Neural crest cell (in vitro differentiated cells): ENCODE measurements around a stretch of chr16.

DNA sequence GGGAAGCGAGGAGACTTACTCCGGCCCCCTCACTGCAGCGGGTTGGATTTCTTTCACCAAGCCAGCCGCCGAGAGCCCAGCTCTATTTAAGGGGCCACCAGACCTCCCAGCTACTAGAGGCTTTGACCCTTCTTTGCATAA, 9.4 kb upstream of the NOMO2 start:
- PRO-cap: unidirectional peak, minus-strand start at position 84 of the sequence

GRCh38 chr16:18835746-18836862, 34.8 kb upstream of the ARL6IP1 start:
- PRO-cap: no peak

DNA sequence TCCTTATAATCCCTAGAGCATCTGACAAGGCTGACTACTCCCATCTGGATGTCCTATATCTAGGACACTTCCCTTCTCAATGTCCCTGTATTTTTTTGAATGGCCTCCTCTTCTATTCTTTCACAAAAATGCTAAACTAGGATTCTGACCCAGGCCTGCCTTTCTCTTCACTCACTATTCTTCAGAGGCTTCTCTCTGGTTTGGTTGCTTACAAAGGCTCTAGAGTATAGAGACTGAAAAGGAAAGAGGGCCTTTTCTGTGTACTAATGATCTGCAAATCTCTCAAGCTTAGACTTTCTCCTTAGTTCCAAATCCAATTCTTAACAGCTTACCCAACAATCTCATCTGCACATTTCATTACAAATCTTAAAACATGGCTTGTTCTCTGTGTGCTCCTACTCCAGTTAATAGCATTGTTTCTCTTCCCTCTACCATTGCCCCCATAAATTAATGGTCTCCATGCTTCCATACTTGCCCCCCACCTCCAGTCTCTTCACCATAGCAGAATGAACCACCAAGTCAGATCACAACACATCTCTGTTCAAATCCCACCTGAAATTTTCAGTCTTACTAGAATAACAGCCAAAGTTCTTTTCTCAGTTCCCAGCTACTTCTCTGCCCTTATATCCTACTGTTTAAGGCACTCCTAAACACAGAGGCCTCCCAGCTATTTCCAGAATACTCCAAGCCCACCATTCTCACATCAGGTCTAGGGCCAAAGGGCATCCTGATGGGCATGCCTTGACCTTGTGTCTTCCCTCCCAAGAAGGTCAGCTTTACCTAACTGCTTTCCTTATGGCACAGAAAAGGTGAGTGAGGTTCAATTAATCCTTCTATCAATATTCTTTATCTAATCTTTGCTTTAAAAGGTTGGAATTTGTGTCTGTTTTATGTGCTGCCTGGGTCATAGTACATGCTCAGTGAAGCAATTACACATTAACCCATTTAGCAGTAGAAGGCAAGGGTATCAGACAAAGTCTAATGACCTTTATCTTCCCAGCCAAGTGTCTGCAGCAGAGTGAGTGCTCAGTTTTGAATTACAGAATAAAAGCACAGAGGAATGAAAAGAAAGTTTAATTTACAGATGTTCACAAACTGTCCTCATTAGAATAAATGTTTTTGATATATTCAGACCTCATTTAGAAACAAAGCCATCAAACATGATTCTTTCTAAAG, 61.2 kb upstream of the ARL6IP1 start:
- PRO-cap: no peak

DNA sequence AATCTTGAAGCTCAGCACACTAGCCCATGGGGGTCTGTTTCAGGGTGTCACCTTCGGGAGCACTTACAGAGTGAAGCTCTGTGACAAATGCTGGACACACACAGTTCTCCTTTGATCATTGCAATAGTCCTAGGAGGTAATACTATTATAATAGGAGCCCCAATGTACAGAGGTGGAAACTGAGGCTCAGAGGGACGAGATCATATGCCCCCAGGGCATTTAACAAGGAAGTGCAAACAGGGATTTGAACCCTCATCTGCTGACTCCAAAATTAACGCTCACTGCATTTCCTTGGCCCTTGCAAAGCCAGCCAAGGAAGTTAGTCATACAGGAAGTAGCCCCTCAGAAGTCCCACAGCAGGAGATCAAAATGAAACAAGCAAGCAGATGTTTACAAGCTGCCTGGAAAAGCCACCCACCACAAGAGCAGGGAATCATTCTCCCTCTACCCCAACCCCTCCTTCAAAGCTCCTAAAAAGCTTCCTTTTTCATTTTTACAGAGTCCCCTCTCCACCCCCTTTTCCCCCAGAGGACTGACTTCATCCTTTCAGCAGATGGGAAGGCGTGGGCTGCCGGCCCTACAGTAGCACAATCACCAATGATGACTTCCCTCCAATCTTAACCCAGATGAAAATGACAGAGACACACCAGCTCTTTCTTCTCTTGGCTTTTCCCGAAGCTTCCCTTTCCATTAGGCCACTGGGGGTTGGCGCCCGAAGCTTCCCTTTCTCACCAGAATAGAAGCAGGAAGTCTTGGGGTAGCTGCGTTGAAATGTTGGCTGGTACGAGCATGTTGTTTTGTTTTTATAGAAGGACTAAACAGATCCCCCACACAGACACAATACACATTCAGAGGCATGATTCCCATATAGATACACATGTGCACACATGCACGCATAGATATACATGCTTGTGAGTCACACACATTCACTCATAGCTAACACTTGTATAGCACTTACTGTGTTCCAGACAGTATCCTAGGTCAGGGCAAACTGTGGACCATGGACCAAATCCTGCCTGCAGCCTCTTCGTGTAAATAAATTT, 17.2 kb downstream of the ITPRIPL2 start:
- PRO-cap: bidirectional peak, plus-strand start at position 734 of the sequence, minus-strand start at position 602 of the sequence

DNA sequence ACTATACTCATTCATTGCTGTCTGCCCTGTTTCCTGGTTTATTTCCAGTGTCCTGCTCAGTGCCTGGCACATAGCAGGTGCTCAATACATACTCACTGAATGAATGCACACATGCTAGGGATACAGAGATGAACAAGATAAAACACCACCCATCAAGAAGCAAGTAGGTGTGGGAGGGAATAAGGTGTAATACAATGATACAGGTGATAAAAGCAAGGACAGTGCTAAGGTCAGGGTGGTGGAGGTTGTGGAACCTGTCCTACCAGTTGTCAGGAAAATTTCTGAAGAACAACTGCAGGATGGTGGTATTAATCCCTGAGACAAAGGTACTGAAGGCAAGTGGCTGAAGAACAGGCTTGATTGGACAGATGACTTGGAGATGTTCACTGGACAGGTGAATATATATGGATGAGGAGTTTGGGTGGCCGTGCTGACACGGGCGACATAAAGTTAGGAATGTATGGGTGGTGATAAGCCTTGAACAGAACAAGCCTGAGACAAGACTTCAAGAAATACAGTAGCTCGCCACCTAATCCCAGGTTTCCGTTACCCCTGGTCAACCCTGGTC, 1.8 kb downstream of the KNOP1 start:
- PRO-cap: no peak

DNA sequence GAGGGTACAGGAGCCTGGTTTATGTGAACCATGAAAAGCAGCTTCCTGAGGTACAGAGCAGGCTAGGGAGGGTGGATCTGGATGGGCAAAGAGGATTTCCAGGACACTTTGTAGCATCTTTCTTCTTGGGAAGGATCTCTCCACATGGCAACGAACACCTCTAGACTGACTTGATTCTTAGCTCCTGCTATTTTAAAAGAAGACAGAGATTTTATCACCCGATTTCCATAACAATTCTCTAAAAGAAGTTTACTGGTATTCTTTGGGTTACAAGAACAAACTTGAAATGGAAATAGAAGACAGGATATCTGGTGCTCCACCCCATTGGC, 43.3 kb downstream of the IQCK start:
- PRO-cap: no peak

DNA sequence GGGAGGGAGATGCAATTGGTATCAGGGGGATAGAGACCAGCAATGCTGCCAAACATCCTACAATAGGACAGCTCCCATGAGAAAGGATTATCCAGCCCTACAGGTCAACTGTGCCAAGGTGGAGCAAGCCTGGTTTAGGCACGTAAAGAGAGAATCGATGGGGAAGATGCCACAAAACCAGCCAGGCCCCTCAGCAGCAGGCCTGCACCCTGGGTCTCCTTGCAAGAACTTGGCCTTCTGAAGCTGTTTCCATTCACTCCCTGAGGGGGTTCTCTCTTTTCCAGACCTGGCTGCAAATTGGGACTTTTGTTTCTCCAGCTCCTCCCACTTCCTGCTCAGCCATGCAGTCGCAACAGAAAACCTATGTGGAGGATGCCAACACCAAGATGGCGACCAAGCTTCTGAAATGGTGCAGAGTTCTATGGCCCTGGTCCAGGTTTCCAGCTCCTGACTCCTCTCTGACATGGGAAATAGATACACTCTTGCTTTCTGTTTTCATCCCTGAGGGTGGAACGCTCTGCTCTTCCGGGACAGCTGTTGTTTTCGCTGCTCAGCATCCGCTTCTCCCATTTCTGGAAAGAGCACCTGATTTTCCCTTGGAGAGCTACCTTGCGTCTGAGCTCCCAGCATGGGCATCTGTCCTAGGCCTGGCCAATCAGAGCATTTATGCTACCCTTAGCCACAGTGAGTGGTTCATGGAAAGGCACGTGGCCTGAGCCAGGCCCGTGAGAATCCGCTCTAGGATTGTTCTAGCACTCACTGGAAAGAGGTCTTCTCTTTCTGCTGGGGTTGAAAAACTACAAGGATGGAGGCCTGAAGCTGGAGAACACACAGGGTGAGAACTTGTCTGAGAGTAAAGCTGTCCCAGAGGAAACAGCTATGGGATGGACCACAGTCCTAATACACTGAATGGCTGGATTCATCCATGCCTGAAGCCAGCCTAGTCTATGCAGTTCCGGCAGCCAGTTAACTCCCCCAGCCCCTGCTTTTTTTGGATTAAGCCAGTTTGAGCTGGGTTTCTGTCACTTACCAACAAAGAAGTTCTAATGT, 8.1 kb downstream of the GPRC5B start:
- PRO-cap: no peak

GRCh38 chr16:20675603-20676312, 21.7 kb downstream of the ACSM1 start:
- PRO-cap: no peak

DNA sequence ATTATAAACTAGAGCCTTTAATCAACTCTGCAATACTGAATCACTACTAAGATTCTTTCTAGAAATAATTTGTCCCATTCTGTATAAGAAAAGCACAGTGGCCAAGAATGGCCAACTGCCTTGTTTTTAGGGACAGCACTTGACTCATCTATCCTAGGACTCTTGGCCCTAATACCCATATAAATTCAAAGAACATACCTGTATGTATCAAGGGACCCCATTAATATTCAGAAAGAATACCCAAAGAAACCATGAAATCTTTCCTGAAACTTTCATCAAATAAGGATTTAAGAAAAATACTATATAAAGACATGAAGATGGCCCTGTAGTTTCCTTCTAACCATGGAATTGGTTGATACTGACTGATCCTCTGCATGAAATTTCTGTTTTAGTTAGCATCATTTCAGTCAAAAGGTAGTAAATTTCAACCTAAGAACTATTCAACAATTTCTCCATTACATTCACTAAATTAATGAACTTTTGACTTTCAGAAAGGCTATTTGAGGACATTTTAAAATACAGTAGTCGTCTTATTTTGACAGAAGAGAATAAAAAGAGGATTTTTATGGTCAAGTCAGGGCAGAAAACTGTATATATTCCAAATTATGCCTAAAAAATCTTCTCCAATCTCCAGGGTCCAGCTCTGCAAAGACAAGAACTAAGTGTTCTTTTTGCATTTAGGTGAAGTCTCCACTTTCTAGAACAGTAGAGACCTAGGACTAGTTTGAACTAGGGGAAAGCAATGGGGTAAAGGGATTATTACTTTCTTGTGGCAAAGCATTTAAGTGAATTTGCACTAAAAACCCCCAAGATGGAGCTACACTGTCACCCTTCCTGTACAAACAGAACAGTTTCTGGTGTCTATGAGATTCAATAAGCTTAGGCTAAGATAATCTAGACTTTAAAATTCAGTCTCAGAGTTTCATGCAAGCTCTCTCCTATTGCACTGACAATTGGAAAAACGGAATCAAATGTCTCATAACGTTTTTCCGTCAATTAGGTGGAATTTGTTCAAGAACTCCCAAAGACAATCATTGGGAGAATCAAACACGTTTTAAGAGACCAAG, 9.4 kb downstream of the THUMPD1 start:
- PRO-cap: no peak

GRCh38 chr16:20803398-20804169, 2.7 kb downstream of the ERI2 start:
- PRO-cap: no peak

DNA sequence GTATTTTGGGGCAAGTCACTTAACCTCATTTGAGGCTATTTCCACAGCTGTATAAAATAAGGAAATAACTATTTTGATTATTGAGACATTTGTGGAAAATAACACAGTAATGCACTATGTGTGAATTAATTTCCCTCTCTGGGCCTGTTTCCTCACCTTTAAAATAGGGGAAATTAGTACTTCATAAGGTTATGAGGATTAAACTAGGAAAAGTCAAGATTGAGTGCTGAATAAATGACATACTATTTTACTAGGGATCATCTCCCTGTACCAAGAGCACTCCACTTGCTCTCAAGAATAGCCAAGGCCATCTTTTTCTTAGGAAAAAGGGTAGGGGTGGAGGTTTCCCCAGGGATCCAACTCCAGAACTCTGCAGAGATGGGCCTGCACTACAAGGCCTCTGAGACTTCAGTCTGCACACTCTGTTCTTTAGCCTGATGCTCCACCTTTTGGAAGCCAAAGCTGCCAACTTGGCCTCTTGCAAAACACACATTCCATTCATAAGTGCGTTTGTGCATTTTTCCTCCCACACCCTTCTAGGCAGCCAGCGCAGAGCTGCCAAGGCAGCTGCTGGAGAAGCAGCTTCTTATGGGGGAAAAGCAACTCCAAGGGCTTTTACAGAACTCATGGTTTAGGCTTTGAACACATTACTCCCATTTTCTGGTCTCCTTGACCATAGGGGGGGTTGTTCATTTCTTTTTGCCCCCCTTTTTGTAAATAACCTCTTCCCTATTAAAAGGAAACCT, 45.2 kb downstream of the REXO5 start:
- PRO-cap: no peak

DNA sequence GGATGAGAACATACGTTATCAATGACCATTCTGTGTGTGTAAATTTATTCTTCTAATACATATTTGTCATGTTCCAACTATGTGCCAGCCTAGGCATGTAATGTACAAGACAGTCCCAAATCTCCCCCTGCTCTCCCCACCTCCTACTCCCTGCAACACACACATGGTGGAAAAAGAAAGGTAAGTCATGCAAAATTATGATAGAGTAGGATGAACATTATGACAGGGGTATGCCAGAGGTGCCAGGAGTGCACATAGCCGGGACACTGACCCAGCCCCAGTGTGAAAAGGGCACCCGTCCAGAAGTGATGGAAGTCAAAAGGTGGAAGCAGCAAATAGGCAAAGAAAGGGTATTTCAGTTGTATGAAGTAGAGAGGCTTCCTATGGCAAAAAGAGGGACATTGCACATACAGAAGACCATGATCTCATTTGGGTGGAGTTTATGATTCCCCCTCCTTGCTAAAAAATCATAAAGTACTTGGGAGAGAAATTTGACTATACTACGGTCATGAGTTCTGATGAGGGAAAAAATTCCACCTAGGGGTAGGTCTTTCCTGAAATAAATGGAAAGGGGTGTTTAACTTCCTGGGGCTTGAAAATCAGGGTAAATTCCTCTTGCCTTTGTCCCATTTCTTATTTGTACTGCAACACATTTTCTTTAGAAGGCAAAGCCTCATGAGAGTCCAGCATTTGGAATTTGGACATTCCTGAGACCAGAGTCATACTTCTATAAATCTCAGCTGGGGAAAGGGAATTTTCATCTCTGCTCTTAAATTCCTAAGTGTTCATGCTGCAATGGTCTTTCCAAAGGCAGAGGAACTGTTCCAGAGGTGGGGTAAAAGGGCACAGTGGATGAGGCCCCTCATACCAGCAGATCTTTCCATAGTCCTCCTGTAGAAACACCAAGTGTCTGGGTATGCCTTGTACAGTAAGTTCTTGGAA, 5.6 kb downstream of the LYRM1 start:
- PRO-cap: no peak

GRCh38 chr16:20918714-20919271, 18.2 kb downstream of the LYRM1 start:
- PRO-cap: no peak

- PRO-cap: no peak
Observed at GRCh38 chr16:21100410-21100801, 50.2 kb downstream of the DNAH3 start.

- PRO-cap: bidirectional peak, plus-strand start at chr16:21509276, minus-strand start at chr16:21509207
Observed at GRCh38 chr16:21508949-21509521, 90.3 kb upstream of the METTL9 start.

DNA sequence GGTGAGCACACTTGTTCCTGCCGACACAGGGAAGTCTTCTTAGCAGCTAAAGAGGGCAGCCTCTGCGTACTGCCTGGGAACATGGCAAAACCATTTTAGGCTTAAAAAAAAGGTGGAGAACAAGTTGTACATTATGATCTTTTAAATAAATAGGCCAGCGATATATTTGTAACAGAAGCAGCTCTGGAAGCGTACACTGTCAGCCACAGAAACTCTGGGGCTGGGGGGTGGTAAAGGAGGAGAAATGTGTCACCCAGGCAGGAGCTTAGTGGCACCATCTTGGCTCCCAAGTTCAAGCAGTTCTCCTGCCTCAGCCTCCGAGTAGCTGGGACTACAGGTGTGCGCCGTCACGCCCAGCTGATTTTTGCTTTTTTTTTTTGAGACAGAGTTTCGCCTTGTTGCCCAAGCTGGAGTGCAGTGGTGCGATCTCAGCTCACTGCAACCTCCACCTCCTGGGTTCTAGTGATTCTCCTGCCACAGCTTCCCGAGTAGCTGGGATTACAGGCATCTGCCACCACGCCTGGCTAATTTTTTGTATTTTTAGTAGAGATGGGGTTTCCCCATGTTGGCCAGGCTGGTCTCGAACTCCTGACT, 82.2 kb upstream of the METTL9 start:
- PRO-cap: no peak

DNA sequence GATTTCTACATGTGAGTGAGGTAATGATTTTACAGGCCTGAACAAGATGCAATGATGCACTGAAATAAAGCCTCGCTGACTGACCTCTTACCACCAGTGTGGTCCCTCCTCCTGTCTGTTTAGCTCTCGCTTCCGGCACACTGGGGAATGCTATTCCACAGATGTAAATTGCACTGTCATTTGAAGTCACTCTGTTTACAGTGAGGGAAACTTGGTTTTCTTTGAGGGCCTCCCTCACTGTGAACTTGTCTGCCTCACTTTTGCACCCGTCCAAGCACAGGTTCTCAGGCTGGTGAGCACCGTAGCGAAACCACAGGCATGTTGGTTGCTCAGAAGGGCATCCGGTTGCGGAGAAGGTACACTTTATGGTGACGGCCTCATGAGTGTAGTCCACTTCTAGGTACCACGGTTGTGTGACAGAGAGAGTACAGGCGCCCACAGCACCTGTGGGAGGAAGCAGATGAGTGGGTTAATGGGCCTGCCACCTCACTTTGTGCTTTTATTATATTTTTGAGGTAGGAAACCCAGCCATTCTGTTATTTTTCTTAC, 5.3 kb downstream of the IGSF6 start:
- PRO-cap: no peak

GRCh38 chr16:21790526-21790844, 67.1 kb downstream of the NPIPB4 start:
- PRO-cap: no peak

DNA sequence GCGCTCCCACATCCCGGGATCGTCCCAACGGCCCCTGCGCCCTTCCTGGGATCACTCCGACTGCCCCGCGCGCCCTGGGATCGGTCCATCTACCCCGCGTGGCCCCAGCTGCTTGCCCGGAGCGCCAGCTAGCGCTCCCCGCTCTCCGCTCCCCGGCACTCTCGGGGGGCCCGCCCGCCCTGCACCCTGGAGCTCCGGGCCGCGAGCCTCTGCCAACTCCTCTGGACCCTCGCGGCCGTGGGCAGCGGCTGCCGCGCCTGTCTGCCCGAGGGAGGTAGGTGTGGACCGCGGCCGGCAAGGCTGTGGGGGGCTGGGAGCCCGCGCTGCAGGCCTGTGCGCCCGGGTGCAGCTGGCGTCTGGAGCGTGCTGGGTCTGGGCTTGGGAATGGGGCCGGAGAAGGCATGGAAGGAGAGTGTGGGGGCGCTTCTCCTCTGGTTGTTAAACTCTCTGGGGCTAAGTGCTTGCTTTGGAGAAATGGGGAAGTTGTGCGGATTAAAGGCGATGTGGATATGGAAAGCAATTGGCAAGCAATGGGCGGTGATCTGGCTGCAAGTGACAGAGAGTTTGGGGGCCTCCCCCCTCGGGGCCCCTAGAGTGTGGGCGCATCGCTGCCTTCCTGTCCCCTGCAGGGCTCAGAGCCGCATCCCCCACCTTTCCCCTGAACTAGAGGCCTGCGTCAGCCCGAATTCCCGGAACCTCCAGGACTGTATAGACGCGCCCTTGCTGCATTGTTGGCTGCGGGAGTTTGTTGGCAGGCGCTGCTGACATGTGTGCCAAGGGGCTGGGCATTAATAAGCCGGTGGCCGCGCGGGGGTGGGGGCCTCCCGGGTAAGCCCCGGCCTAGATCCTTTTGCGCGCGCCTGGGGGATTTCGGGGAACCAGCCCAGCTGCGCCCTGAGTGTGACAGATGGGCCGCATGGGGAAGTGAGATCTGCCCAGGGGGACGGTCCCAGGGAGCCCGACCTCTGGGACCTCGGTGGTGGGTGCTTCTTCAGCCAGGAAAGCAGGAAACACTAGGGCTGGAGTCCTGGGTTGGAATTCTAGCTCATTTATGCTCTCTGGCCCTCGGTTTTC, 665 bp downstream of the EEF2K start:
- PRO-cap: no peak

DNA sequence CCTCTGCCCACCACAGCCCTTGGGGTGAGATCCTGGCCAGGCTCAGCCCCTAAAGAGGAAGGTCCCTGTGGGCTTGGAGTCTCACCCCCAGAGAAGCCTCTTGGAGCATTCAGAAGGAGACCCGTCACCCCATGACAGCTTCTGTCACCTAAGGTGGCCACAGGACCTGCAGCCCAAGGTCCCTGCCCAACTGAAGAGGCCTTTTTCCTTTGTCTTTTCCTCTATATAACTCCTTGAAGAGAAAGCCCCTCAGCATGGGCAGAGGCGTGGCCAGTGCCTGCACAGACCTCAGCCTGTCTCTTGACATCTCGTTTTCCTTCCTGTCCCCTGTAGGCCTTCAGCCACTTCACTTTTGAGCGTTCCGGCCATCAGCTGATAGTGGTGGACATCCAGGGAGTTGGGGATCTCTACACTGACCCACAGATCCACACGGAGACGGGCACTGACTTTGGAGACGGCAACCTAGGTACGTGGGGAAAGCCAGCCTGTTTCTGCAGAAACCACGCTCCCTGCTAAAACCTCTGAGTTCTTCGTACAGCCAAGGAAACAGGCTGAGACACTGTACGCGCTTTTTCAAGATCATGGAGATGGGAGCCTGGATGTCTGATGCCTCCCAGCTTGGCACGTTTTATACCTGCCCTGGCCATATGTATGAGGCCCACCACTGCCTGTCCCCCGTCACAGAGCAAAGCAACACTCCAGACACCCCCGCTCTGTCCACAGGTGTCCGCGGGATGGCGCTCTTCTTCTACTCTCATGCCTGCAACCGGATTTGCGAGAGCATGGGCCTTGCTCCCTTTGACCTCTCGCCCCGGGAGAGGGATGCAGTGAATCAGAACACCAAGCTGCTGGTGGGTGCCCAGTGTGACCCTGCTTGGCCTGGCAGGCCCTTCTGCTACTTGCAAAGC, 40.0 kb upstream of the POLR3E start:
- PRO-cap: no peak